Monocyte (primary cell): ENCODE measurements around a stretch of chr2.

DNA sequence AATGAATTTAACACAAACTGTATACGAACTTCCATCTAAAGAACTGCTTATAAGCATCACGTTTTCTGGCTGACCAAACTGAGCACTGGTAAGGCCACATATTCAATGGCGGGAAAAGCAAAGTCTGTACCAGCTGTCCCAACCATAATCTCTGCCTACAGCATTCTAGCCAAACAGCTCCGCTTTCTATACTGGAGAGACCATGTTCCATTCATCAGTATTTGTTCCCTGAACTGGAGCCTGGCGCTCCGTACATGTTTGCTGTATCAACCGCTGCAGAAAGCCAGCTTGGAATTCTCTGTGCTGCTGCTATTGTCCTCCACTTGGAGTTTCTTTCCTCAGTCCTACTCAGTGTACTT lies 2.0 kb downstream of the COA5 start:
- PRO-cap, 2 experiments = no peak in any of the 2 experiments

DNA sequence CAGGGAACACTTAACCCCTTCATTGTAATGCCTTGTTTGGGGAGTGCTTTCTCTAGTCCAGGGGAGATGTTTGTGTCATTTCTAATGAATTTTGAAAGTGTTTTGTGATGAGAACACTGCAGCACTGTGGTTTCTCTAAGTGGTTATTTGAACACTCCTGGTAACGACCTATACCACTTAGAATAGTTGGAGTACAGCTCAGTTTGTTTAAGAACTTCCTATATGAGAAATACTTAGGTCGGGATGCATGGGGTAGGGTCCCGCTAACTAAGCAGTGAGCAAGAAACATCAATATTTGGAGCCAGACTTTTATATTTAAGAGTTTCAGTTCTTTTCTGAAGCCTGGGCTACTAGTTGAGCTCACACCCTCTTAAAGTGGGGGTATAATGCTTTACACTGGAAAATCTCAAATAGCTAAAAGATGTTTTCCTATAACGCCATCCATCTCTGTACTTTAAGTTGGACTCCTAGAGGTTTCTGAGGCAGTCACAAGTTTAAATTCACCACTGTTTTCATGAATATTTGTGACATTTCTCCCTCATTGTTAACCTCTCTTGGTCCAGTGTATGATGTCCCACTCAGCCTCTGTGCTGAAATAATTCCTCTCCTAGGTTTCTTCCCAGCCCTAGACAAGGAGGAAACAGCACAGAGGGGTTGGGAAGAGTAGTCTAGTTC lies 9.1 kb downstream of the UNC50 start:
- PRO-cap, 2 experiments = no peak in any of the 2 experiments

DNA sequence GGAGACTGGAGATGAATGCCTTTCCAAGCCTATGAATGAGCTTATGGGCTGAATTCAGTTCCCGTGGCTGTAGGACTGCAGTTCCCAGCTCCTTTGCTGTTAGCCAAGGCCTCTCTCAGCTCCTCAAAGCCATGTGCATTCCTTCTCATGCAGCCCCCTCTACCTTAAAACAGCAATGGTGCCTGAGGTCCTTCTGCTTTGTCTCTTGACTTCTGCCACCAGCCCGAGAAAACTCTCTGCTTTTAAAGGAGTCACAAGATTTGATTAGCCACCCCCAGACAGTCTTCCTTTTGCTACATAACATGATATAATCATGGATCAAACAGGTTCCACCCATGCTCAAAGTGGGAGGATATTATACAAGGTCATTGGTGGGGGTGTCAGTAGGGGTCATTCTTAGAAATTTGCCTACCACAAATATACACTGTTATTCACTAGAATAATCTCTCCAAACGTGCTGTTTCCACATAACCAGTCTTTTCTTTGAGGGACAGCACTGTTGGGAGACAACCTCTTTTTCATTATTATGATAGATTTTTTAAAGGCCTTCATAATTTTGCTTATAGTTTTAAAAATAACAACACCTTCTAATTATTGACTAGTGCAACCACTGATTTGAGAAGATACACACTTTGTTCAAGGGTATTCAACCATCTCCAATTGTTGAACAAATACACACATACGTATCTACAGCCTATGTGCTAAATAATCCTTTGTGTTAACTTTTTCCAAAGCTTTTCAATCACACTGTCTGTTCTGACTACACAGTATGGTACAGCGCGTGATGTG lies 13.1 kb downstream of the UNC50 start:
- PRO-cap, 2 experiments = no peak in any of the 2 experiments

- PRO-cap, 2 experiments = no peak in any of the 2 experiments
Observed at GRCh38 chr2:98775181-98775703, 44.3 kb upstream of the MGAT4A start.

- PRO-cap, 2 experiments = peak in 2 of 2 experiments; most common plus-strand start chr2:98822638 (in 1); most common minus-strand start chr2:98822970 (in 2)
Observed at GRCh38 chr2:98822304-98823248, 91.6 kb upstream of the MGAT4A start.

- PRO-cap, 2 experiments = no peak in any of the 2 experiments
Observed at GRCh38 chr2:98823249-98823821, 92.4 kb upstream of the MGAT4A start.

GRCh38 chr2:99337726-99338696 lies 822 bp downstream of the EIF5B start:
- PRO-cap, 2 experiments = peak in 2 of 2 experiments; most common plus-strand start chr2:99337847 (in 2)

GRCh38 chr2:99407301-99408251 lies 70.4 kb downstream of the EIF5B start:
- PRO-cap, 2 experiments = no peak in any of the 2 experiments

- PRO-cap, 2 experiments = no peak in any of the 2 experiments
Observed at GRCh38 chr2:99593873-99594282, 104.1 kb upstream of the REV1 start.

DNA sequence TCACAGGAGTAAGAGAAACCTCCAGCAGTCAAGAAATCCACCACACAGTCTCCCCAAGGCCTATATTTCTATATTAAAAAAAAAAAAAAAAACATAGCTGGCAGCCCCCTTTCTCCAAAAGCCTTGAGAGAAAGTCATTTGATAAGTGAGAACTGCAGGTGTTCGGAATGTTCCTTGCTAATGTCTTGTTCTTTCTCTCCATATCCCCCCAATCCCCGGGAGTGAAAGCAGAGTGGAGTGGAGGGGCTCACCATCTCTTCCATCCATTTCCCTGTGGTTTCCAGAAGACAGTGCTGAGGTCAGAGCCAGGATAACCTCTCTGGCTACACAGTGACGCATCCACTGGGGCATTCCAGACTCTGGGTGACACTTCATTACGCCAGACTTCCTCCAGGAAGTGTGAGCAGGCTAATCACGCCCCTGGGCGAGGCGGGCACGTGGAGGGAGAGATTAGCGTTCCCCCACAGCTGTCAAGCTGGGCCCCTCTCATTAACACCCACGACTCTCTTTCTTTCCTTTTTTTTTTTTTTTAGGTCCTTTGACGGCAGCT lies 274.8 kb downstream of the AFF3 start:
- PRO-cap, 2 experiments = no peak in any of the 2 experiments

GRCh38 chr2:99875223-99875703 lies 267.1 kb downstream of the AFF3 start:
- PRO-cap, 2 experiments = no peak in any of the 2 experiments

DNA sequence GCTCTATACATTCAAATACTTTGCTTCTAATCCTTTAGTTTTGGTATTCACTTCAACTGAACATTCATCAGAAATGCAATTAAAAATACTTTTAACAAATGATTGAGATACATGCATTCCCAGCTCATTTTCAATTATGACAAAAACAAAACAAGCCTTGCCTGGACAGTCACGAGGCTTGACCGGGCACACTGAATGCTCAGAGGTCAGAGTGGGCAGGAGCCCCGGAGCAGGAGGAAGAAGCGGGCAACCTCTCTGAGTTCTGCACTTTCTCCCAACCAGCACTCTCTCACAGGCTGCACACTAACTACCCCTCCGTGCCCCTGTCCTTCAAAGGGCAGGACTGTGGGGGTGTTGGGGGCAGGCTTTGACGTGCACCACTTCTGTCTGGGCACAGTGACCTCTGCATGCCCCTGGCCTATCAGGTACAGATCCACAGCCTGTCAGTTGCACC lies 252.0 kb downstream of the AFF3 start:
- PRO-cap, 2 experiments = no peak in any of the 2 experiments

- PRO-cap, 2 experiments = no peak in any of the 2 experiments
Observed at GRCh38 chr2:100135929-100136511, 6.4 kb downstream of the AFF3 start.

GRCh38 chr2:100178385-100178713 lies 36.0 kb upstream of the AFF3 start:
- PRO-cap, 2 experiments = no peak in any of the 2 experiments

DNA sequence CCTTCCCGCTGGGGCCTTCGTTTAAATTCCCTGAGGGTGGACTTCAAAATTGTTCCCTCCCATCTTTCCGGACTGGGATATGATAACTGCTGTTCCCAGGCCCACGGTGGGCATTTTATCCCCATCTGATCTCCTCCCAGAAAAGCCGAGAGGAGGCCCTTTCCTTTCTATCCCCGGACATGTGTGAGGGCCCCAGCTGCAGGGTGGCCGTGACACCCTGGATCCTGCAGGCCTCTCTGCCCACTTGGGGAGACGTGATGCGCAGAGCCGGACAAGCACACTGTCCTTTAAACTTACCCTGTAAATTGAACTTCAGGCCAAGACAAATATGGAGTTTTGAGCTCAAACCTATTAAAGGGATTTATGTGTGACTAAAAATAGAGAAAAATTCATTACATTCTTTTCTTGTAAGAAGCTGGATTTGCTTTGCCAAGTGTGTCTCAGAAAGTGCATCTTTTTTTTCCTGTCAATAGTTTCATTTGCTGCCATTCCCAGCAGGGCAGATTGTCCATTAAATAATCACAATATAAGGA lies 54.6 kb upstream of the AFF3 start:
- PRO-cap, 2 experiments = no peak in any of the 2 experiments

- PRO-cap, 2 experiments = no peak in any of the 2 experiments
Observed at GRCh38 chr2:100234893-100235606, 87.3 kb downstream of the LONRF2 start.

DNA sequence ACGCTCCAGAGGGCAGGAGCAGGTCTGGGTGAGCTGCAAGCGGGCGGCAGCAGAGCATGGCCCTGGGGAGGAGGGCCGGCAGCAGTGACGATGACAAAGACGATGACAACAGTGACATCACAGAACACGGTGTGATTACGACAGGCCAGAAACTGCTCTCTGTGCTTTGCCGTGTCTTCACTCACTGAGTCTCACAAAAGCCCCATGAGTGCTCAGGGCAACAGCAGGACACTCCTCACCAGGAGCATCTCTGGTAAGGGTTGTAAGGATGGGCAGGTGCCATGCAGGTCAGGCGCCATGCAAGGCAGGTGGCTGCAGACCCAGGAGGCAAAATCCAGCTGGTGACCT lies 23.2 kb downstream of the CHST10 start:
- PRO-cap, 2 experiments = no peak in any of the 2 experiments

DNA sequence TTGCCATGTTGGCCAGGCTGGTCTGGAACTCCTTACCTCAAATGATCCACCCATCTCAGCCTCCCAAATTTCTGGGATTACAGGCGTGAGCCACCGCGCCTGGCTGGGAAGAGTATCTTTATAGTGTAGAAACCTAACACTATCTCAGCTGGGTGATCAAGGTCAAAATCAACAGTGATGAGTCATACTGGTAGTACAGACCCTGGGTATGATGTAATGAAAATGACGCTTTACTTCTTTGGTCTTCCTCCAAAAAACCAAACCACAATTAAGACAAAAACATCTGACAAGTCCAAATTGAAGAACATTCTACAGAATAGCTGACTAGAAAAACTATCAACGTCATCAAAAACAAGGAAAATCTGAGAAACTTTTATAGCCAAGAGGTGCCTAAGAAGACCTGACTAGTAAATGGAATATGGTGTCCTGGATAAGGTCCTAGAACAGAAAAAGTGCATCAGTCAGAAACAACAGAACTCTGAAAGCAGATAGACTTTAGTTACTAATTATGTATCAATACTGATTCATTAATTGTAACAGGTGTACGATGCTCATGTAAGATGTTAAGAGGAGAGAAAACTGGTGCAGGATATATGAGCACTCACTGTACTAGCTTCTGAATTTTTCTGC lies 25.4 kb downstream of the PDCL3 start:
- PRO-cap, 2 experiments = no peak in any of the 2 experiments

DNA sequence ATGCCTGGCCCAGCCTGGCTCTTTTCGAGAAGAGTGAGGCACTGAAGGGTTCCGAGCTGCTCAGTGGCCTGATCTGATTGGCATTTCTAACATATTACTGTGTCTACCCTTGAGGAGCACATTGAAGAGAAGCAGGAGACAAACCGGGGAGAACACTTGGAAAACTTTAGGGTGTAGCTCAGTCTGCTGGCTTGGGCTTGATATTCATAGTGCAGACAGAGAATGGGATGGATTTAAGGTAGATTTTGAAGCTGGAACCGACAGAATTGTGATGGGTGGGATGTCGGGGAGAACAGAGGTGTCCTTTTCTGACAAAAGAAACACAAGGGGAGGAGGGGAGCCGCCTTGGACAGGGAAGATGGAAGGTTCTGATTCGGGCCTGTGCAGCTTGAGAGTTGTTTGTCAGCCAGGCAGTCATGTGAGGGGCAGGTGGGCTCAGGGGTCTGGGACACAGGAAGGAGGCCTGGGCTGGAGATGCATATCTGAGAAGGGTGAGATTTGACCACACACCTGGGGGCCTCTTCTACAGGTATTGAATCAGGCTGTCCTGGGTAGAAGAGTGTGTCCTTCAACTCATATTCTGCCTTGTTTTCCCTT lies 41.3 kb downstream of the NPAS2 start:
- PRO-cap, 2 experiments = no peak in any of the 2 experiments

DNA sequence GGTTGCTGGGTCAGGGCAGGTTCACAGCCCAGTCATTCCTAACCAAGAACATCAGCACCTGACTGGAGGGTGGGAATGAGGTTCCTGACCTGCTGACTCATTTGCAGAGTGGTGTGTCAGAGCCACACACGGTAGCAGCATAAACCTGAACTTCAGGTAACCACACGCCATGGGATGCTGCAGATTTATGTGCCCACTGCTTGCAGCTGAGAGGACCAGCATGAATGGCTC lies 63.3 kb downstream of the NPAS2 start:
- PRO-cap, 2 experiments = no peak in any of the 2 experiments